ENCODE results near the genes PGAP2, OR51C1P, OR51F1, OR51B4, OR51M1 and ARFIP2.

DNA sequence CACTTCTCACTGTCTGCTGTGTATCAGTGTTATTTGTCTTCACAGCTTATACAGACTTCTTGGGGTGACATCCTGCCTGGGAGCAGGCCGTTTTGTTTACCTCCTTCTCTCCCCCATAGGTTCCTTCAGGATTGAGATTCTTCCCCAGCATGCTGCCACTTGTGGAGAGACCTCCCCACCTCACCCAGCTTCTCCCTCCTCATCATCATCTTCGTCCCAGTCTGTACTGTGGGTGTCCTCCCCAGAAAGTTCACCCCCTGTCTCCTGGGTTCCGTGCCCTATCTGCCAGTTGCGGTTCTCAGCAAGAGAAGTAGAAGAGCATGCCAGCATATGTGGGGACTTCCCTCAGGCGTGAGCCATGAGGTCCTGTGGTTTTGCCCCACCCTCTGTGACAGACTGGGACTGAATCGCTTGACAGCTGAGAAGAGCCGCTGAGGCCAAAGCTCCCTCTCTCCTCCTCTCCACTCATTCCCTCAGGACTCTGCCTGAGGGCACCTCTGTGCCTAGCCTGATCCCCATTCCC, 27.3 kb downstream of the ART5 start:
- PRO-cap, result no peak

GRCh38 chr11:3791274-3791704, 6.1 kb downstream of the NUP98 start:
- PRO-cap, result no peak

DNA sequence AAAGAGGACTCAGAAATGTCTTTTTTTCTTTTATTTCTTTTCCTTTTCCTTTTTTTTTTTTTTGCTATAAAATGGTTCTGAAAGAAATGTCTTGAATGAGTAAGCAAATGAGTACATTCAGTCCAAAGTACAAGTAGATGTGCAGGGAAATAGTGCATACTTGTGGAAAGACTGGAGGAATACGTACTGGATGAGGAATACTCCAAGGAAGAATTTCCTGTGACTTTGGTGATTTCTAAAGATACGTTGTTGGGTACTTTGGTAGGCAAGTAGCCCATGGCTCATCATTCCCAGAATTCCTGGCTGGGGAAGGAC, 4.6 kb upstream of the NUP98 start:
- PRO-cap, result no peak

- PRO-cap, result unidirectional peak, plus-strand start at chr11:3808210
Observed at GRCh38 chr11:3807831-3808935, at the start of gene PGAP2. Gene PGAP2 (plus strand): TSS chr11:3808560.

- PRO-cap, result no peak
Observed at GRCh38 chr11:3809445-3810156, 1.2 kb downstream of the PGAP2 start.

DNA sequence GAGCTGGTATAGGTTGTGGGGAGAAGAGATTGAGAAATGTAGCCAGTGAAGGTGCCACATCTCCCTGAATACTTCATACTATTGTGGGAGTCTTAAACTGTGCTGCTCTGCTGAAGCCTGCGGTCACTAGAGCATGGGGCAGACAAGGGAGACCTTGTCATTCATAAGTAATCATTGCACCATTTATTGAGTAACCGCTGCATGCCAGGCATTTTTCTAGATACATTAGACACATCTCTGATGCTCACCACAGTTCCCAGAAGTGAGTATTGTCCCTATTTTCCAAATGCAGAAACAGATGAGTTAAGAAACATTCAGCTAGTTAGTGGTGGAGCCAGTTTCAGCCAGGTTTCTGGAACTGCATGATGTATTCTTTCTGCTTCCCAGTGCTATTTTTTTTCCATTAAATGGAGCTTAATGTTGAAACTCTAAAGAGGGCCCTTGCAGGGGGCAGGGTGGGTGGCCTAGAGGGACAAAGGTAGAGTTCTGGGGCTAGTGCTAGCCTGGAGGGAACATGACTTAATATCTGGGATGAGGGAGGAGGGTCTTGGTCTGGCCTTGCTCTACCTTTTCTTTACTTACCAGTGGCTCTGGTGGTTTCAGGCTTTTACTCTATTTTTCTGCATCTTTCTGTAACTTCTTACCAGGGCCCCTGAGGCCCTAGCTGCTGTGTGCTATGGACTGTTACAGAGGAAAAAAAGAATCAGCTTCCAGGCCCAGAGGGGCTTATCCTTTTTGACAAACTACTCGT, 50.1 kb downstream of the STIM1 start:
- PRO-cap, result no peak

- PRO-cap, result no peak
Observed at GRCh38 chr11:3947031-3947508, 91.6 kb downstream of the STIM1 start.

DNA sequence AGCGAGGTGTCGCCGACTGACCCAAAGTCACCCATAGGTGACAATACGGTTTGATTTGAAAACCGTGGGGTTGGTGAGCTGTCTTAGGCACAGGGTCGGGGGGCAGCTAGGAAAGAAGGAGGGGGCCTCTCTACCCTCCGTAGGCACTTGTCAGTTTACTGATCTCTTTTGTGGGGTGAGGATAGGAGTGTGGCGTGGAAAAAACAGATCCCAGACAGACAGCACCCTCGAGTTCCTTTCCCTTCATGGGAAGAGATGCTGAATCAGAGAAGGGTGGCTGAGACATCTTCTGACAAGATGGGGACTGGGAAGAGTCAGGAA, 758 bp downstream of the RRM1 start:
- PRO-cap, result no peak

DNA sequence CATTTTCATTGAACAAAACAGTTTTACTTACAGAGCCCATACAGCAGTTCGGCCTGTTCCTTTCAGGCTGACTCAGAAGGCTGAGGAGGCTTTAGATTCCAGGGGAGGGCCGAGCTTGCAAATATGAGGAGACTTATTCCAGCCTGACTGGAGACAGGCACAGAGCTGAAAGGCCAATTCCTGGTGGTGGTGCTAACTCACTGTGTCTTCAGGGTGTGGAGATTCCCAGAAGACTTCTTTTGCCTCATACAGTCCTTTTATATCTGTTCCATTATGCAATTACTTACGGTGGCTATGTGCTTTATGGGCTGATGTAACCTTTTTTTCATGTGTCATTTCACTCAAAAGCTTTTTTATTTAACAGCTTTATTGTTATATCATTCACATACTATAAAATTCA, at the start of gene OR51C1P:
OR51C1P (minus strand) TSS at position 232 of the 400 bp plus-strand sequence.
- PRO-cap, result no peak

DNA sequence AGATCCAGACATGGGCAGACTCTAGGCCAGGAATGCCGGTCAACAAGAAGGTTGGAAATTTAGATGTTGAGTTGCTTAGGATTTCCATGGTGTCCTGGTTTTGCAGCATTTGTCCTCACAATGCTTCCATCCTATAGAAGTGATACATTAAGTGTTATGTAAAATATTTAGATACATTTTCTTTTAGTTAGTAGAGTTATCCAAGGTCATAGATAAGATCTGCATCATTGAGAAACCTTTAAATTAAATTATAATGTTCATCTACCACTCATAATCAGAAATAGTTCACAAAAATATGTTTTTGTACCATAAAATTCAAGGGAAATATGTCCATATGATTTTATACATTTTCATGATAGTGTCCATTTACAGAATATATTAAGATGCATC, at the start of gene OR51F1:
OR51F1 (minus strand) TSS at position 109 of the 390 bp plus-strand sequence.
- PRO-cap, result no peak

- PRO-cap, result no peak
Observed at GRCh38 chr11:5301827-5302298, at the start of gene OR51B4. Gene OR51B4 (minus strand): TSS chr11:5301946.

- PRO-cap, result no peak
Observed at GRCh38 chr11:5383795-5383974, at the start of gene OR51M1. Gene OR51M1 (plus strand): TSS chr11:5383812.

DNA sequence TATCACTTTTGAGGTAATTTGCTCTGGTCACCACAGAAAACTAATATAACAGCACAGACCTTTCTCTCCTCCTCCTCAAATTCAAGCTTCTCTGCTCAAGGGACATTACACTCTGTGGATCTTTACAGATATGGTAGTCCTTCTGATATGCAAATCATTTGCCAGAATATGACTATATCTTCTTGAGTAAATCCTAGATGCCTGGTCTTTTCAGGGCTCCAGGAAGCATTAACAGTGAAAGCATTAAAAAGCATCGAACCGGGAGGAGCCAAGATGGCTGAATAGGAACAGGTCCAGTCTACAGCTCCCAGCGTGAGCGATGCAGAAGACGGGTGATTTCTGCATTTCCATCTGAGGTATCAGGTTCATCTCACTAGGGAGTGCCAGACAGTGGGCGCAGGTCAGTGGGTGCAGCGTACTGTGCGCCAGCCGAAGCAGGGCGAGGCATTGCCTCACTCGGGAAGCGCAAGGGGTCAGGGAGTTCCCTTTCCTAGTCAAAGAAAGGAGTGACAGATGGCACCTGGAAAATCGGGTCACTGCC, 9.8 kb upstream of the OR51Q1 start:
- PRO-cap, result no peak

DNA sequence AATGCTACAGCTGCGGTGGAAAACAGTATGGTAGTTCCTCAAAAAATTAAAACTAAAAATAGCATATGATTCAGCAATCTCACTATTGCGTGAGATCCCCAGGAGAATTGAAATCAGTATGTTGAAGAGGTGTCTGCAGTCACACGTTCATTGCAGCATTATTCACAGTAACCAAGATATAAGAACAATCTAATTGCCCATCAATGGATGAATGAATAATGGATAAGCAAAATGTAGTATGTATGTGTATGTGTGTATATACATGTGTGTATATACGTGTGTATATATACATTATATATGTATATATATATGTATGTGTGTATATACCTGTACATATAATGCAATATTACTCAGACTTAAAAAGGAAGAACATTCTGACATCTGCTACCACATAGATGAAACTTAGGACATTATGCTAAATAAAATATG, 6.9 kb downstream of the OR52N2 start:
- PRO-cap, result no peak

- PRO-cap, result no peak
Observed at GRCh38 chr11:5938471-5938943, 3.5 kb upstream of the OR56A3 start.

- PRO-cap, result no peak
Observed at GRCh38 chr11:6185188-6185435, 13.9 kb upstream of the OR52W1 start.

DNA sequence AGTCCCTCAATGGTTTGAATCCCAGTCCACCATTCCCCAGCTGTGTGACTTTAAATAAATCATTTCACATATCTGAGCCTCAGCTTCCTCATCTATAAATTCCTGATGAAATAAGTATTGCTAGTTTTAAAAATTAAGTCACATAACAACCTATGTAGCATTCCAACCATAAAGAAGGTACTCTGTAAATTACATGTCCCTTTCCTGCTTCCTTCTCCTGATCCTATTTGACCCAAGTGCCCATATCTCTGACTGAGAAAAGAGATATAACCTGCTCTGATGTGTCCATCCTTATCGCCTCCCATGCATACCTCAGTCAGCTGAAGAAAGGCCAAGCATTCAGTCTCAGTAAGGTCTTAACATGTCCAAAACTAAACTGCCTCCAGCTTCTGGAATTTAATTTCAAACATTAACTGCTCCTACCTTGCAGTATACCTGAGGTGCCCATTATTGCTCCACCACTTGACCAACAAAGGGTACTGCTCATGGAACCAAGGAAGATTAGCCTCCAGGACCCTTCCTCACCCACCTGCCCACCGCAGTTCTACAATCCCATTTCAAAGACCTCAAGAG, 5.1 kb downstream of the FHIP1B start:
- PRO-cap, result no peak

DNA sequence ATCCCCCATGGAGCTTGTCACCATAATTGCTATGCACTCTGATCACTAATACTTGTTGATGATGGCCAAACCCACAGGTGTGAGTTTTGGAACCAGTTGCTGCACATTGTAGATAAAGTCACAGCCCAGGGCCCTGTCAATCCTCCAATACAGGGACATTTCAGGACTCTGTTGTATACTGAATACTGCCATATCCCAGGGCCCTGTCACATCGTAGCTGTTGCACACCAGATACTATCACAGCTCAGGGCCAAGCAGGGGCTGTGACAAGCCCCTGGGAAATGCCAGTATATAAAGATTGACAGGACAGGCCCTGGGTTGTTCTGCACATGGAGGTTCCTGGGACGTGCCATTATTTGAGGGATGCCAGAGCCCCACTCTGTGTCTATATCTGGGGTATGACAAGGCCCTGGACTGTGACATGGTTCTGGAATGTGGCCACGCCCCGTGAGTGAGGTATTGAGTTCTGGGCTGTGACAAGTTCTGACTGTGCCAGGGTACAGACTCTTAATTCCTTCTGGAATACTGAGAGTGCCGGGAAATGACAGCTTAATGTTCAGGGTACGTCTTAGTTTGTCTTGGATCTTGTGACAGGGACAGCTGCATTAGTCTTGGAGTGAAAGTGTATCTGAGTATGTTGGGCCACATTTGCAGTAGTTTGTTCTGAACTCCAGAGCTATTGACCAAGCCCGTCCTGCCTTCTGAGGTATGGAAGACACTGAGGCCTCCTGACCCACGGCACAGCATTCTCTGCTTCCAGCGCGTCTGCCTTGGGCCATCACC, 27.8 kb upstream of the SMPD1 start:
- PRO-cap, result no peak

GRCh38 chr11:6480673-6481413, at the start of gene ARFIP2:
Gene ARFIP2 (minus strand): TSS chr11:6481331.
- PRO-cap, result bidirectional peak, plus-strand start at chr11:6481501, minus-strand start at chr11:6481312

GRCh38 chr11:6495622-6496344, 1.3 kb upstream of the DNHD1 start:
- PRO-cap, result no peak